ENCODE results near the gene GET4.

DNA sequence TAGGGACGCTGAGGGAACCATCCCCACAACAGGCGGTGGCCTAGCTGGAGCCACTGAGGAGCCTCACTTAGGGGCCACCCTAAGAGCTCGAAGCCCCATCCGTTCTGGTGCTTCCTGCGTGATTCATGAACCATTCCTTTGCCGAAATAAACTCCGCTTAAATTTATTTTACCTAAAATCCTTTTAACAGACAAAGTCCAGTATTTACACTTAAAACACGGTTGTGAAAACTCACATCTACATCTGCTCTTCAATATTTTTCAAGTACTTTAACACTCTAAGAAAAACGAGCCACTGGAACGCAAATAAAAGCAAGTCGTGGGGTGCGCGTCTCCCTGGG, 161.9 kb upstream of the FAM20C start:
- PRO-cap: no peak

GRCh38 chr7:52036-52498, 140.3 kb upstream of the FAM20C start:
- PRO-cap: no peak

DNA sequence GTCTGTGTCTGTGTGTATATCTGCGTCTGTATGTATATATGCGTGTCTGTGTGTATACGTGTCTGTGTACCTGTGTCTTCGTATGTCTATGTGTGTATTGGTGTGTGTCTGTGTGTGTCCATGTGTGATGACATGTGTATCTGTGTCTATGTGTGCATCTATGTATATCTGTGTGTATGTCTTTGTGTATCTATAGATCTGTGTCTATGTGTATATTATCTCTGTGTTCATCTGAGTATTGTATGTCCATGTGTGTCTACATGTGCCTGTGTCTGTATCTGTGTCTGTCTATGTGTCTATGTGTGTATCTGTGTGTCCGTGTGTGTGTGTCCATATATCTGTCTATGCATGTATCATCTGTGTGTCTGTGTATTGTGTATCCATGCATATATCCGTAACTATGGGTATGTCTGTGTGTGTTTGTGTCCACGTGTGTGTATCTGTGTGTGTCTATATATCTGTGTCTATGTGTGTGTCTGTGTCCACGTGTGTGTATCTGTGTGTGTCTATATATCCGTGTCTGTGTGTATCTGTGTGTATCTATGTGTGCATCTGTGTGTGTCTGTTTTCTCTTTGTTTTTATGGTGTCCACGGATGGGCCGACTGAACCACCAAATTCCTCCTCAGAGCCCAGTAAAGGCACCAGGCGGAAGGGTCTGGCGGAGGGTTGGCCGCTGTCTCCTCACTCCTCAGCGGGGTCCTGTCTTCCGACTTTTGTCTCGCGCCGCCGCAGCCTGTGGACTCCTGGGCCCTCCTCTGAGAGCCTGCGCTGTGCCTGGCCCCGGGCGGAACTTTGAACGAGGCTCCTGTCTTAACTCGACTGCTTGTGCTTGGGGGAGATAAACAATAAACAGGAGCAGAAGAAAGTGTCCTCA, 2.5 kb upstream of the FAM20C start:
- PRO-cap: no peak

GRCh38 chr7:200838-201256, 8.5 kb downstream of the FAM20C start:
- PRO-cap: no peak

- PRO-cap: no peak
Measured at GRCh38 chr7:253675-254320, 36.2 kb upstream of the FOXL3 start.

DNA sequence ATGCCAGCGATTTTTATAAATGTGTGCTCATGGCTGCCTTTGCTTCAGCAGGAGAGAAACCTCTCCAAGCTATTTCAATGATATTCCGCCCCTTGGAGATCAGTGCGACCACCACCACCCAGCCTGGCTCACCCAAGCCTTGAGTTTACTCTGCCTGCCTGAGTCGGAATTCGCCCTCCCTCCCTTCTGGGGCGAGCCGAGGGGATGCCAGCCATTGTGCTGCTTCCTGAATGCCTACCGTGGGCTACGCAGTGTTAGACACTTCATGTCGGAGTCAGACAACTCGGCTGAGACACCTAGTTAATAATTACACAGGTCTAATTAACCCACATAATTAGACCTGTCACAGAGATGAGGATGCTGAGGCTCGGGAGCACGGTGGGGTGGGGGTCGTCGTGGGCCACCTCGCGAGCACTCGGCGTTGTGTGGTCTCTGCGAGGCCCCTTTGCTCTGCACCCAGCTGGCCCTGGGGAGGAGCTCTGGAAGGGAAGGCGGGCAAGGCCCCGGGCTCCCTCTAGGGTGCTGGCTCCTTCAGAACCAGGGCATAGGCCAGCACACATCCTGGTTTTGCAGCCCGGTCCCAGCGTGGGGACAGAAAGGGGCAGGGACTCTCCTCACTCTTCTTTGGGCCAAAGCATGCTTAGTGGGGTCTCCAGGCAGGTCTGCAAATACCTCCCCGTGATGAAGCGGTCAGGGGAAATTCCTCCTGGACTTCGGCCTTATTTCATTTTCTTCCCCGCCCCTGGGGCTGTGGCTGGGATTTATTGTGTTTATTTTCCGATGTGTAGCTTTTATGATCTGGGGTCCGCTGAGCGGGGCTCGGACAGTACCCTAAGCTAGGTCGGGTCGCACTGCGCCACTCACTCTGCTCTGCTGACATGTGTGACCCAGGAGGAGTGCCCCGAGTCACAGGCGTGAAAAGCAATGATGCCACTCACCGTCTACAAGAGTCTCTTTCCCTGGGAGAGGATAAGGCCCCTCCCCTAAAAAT, 5.1 kb upstream of the FOXL3 start:
- PRO-cap: no peak

DNA sequence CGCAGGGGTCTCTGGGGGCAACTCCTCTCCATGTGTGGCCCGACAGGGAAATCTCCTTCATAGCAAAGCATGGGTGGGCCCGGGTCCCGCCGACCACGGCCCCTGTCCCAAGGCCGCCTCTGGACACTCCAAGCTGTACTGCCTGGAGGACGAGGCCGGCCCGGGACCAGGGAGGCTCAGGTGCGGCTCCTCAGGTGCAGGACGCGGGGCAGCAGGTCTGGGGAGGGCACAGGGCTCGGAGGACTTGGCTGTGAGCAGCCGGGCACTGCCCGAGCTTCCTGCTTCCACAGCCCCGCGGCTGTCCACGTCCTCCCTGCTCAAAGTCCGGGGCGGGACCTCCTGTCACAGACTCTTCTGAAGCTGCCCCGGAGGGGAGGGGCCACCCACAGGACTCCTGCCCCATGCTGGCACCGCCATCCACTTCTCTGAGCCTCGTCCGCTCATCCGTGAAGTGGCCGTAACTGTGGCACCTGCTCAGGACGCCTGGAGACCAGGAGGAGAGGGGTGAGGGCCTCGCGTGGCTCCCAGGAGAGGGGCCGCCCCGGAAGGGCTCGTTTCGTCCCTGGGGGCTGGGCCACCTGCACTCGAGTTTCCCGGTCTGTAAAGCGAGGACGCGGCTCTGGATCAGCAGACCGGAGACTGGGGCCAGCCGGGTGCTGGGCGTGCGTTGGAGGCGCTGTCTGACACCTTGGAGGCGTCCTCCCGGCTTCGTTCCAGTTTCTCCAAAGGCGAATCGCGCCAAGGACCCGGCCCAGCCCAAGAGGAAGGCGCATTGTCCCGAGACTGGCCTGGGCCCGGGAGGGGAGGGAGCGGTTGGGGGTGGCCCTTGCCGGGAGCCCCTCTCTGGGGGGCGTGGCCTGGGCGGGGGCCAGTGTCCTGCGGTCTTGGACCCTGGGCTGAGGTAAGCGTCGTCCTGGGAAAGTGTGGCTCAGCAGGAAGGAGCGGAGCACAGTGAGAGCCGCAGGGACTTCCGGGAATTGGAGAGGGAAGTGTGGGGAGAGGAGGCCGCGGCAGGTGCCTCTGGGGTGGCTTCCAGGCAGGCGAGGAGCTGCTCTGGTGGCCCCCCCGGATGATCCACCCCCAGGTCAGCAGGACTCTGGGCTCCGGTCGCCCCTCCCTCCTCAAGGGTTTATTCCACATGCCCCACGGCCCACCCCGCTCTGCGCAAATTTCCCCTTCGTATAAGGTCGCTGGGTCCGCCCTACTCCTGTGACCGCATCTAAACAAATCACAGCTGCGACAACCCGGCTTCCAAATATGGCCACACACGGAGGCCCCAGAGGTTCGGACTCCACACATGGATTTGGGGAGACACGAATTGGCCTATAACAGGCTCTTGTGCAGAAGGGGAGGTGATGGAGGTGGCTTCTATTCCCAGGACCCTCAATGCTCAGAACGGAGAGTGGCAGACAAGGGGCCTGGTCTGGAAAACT, 89.6 kb downstream of the FOXL3 start:
- PRO-cap: no peak

GRCh38 chr7:435733-436250, 83.9 kb downstream of the PDGFA start:
- PRO-cap: no peak

DNA sequence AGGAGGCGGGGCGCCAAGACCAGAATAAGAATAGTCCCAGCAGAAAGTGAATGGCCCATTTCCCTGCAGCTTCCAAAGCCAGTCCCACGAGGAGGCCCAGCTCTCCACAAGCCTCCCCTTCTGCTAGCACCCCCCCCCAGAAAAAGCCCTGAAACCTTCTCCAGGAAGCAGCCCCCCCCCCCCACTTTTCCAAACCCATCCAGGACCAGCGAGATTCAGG, 3.9 kb downstream of the PDGFA start:
- PRO-cap: no peak

GRCh38 chr7:641158-641464, 85.4 kb upstream of the DNAAF5 start:
- PRO-cap: no peak

- PRO-cap: no peak
Measured at GRCh38 chr7:759776-760334, 32.8 kb upstream of the PRKAR1B start.

- PRO-cap: no peak
Measured at GRCh38 chr7:855841-856210, 20.5 kb upstream of the GET4 start.

- PRO-cap: bidirectional peak, plus-strand start at chr7:876554, minus-strand start at chr7:876242
Measured at GRCh38 chr7:876410-876984, at the start of gene GET4. GET4 (plus strand) TSS chr7:876554.

DNA sequence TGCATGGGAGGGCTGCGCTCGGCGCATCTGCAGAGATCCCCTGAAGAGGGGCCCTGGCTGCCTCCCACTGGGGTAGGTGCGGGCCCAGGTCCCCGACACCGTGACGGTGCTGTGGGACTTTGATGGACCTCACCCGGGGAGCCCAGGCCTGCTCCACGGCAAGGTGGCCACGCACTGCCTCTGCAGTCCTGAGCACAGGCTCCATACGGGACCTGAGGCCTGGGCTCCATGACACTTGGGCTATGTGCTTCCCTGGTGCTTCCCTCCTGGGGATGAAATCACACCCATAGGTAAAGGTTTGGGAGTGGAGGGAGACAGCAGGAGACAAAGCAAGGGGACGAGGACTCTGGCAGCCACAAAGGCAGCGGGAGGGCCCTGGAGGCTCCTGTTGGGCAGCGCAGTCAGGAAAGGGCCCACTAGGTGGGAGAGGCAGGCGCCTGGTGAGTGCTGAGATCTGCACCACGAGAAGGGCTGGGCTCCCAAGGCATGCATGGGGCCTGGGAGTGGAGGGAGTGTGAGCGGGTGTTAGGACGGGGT, 12.9 kb downstream of the GET4 start:
- PRO-cap: no peak

- PRO-cap: no peak
Measured at GRCh38 chr7:898336-899234, 22.2 kb downstream of the GET4 start.

DNA sequence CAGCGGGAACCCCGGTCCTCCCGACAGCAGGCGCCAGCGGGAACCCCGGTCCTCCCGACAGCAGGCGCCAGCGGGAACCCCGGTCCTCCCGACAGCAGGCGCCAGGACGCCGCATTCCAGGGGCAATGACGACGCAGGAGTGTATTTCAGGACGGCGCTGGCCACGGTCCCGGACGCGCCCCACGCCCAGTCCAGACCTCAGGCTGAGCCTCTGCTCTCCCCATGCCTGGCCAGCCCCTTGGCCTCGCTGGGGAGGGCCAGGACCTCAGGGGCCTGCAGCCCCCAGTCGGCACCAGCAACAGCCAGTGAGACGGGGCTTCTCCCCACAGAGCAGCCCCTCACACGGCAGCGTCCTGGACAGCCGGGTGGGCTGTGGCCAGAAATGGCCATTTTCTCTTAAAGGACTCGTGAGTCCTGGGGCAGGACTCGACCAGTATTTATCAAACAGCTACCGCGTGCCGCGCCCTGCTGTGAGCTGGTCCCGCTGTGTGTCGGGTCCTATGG, 33.0 kb downstream of the GET4 start:
- PRO-cap: unidirectional peak, plus-strand start at position 145 of the sequence

- PRO-cap: no peak
Measured at GRCh38 chr7:909851-910614, 33.7 kb downstream of the GET4 start.

DNA sequence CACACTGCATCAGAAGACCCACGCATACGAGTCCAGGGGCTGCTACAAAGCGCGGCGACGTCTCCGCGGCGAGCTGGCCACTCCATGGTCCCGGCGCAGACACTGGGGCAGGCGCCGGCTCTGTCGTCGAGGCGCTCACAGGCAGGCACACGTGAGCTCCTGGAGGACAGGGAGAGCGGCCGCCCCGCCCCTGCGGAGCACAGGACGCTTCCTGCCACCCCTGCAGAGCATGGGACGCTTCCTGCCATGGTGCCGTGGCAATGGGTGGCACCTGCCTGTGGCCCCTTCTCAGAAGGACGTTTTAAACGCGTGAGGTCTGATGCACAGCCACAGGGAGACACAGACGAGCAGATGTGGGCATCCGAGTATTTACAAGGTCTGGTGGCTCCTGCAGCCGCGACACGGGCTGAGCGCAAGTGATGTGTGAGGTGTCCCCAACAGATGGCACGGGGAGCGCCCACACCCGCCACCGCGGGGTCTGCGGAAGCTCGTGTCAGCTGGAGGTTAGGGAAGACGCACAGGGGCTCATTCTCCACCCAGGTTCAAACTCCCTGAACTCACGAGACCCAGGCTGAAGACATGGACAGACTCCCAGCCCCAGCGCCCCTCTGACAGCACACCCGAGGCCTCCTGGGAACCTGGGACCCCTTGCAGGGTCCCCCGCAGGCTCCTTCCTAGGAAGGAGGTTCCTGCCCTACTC, 21.4 kb upstream of the GPR146 start:
- PRO-cap: no peak

- PRO-cap: bidirectional peak, plus-strand start at chr7:1028526, minus-strand start at chr7:1028356; bidirectional peak, plus-strand start at chr7:1029060, minus-strand start at chr7:1028981
Measured at GRCh38 chr7:1028091-1029309, 15.8 kb upstream of the GPR146 start.

GRCh38 chr7:1053906-1054846, 9.8 kb downstream of the GPR146 start:
- PRO-cap: no peak